Endothelial cell (in vitro differentiated cells): ENCODE results near the gene ADIPOR1.

DNA sequence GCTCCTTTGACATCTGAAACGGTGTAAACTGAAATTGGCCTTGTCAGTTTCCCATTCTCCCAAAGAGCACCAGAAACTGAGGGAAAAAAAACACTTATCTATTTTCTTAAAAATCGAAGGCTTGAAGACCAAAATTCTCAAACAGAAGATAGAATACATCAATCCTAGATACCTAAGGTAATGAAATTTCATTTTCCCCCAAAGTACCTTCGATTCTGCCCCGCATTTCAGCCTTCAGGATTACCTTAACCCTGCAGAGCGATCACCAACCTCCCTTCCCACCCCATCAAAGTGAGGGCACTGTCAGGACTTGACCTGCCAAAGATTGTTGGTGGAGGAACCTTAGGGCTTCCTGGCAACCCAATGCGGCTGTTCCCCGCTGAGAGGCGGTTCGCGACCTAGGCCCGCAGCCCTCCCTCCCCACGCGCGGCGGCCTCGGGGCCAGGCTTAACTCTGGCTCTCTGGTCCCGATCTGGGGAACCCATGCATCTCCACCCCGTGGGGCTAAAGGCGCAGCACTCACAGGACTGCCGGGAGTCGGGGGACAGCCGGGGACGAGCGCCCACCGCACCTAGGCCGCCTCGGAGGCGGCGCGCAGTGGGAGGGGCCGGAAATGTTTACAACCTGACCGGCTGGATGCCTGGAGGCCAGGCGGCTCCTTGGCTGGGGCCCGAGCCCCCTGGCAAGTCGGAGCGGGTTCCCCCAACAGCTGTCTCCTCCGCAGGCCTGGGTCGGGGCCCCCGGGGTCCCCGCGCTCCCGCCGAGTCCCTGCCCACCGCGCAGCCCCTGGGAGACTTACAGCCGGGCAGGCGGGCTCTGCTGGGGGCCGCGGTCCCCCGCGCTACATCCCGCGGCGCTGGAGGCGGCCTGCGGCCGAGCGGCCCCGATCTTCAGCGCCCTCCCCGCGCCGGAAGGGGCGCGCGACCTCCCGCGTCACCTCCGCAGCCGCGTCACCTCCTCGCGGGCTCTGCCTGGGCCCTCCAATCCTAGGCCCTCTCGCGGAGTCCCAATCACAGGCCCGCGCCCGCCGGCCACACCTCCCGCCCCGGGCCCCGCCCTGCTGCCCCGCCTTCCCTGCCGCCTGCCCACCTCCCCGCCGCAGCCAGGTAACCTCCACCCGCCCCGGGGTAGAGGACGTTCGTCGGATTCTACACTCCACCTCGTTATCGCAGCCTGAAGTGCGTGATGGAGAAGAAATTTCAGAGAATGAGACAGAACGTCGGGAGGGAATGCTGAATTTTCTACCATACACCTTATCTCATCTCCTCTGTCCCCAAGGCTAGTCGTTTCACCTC lies at the start of gene ADIPOR1:
TSS of gene ADIPOR1 (minus strand) at position 927 of the 1,295 bp plus-strand sequence.
- PRO-cap = bidirectional peak, plus-strand start at position 620 of the sequence, minus-strand start at position 599 of the sequence; bidirectional peak, plus-strand start at position 1,109 of the sequence, minus-strand start at position 895 of the sequence

DNA sequence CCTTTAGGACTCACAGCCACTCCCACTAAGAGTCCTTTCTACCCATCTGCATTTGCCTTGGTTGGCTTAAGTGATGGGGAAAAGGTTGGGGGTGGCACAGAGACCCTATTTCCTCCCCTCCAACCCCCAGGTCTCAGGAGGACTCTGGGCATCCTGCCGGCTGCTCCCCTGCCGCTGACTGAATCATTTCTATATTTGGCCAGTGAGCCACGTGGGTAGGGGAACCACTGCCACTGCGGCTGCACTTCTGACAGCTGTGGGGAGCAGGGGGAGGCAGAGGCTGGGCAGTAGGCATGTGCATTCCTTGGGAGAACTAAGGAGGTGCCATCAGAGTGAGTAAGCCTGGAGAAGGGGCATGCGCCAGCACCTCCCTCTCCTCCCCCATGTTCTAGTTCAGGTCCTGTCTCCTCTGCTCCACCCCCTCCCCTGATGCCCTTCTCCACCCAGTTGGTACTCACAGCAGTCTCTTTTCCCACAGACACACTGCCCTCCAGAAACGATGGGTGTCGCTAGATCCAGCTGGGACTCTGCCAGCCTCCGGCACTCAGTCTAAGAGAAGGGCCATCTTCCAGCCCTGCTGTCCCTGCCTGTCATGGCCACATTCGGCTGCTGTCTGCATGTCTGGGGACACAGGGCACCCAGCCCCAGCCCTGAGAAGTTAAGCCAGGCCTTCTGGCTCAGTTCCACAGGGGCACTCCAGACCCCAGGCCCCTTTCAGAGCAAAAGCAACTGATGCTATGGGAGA lies 12.0 kb downstream of the PPFIA4 start:
- PRO-cap = no peak

DNA sequence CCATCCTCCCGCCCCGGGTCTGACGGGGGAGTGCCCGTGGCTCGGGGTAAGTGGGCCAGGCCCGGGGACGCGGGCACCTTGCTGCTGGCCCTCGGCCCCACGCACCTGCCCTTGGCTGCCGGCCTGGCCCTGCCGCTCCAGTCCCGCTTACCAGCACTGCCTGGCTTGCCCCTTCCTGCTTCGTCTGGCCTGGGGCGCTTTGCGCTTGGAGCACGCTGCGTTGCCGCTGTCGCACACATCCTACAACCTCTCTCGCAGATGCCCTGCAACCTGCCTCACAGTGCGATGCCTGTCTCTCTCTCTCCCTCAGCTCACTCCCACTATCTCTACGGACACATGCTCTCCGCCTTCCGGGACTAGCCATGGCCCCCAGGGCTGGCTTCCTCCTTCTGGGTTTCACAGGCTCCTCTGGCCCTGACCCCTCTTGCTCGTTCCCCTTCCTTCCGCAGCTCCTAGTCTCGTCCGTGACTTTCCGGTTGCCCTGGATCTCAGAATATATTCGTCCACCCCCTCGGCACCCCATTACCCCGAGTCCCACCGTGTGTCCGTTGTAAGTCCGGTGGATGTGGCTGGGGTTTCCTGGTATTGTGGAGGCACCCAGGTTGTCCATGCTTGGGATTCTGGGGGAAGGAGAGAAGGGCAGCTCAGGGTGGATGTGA lies 9.7 kb downstream of the MYOG start:
- PRO-cap = bidirectional peak, plus-strand start at position 434 of the sequence, minus-strand start at position 254 of the sequence

DNA sequence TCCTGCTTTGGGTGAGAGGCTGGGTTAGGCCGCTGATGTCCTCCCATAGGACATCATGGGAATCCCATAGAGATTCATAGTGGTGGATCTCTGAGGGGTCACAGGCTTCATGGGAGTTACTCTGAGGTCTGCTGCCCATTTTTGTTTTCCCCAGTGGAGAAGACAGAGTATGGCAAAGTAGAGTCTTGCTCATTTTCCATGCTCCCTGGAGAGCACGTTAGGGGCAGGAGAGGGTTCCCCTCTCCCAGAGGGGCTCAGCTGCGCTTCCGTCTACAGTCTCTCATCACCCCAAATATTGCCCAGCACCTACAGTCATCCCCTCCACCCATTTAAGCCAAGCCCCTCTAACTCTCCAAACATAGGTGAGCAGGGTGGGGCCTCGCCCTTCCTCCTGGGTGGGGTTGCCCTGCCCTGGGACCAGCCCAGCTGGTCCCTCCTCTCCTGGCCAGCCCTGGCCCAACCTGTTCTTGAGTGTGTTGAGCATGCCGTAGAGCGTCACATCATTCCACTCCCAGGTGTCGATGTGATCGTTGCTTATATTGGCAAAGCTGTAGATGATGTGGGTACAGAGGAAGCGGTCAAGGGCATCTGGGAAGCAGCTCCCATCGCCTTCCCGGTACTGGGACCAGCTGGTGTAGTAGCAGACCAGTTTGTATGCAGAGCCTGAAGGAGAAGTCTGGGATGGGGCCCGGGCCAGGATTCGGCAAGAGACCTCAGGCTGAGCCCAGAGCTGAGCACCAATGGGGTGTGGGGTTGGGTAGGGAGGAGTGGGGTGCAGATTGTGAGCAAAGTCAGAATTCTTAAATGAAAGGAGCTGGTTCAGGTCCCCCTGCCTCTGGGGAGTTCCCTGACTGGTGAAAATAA lies 1.5 kb downstream of the CHI3L1 start:
- PRO-cap = no peak

GRCh38 chr1:203202365-203203040 lies 16.0 kb upstream of the CHI3L1 start:
- PRO-cap = no peak

DNA sequence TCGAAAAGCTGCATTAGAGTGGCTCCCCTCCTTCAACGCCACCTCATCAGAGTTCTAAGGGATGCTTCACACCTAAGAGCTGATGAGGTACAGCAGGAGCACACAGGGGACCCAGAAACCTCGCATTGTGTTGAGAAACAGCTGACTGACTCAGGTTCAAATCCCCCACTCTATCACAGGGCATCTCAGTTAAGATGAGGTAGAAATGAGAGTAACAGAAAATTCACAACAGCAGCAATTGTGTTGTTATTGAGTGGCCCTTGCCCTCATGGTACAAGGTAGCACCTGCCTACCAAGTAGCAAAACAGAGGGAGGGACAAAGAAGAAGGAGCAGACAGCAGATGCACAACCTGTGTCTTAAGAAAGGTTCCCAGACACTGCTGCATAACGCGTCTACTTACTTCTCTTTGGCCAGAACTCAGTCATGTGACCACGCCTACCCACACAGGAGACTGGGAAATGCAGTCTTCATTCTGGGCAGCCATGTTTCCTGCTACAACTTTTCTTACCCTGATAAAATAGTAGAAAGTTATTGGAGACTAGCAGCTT lies 34.5 kb upstream of the BTG2 start:
- PRO-cap = no peak

DNA sequence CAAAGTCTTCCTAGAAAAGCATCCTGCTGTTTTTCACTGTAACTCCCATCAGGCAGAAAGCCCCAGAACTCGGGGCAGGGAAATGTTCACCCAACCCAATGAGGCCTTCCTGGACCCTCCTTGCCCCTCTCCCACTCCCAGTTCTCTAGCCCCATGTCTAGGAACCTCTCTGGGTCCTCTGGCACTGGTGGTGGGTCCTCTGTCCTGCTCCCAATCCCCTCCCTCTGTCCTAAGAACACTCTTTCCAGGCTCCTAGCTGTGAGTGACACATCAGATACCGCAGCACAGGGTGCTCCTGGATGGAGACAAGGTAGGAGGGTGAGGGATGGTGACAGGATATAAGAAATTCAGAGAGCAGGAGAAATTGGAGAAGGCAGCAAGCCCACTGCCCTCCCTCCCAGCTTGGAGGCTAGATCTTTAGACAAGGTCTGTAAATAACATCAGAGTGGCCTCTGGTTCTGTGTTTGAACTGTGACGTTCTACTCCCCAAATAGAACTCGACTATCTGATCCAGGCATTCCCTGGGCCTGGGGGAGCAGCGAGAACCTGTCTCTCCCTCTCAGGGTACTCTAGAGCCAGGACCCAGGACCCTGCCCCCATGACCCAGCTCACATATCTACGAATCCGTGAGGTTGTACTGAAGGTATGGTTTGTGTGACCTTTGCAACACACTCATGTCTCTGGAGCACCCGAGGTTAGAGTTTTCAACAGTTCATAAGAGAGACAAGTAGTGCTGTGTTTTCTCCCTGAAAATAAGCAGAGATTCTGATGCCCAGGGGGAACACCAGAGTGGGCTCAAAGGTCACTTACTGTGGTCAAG lies 23.2 kb upstream of the BTG2 start:
- PRO-cap = no peak

DNA sequence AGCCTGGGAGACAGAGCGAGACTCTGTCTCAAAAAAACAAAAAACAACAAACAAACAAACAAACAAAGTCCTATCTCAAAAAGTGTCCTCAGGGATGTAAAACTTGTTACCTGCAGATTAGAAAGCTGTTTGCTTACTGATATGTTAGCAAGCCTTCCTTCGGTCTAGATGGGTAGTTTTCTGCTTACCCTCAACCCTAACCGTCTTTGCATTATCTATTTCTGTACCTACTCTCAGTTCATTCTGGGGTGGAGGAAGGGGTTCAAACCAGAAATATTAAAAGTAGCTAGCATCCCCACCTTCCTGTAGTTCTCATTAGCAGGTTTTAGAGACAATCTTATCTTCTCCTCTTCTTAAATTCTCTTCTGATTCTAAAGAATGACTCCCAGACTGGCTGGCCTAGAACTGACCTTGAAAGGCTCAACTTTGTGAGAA lies 5.3 kb upstream of the BTG2 start:
- PRO-cap = no peak

GRCh38 chr1:203306971-203307592 lies 1.8 kb downstream of the BTG2 start:
- PRO-cap = no peak

DNA sequence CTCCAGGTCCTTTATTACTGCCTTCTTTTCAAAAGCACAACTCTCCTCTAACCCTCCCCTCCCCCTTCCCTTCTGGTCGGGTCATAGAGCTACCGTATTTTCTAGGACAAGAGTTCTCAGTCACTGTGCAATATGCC lies 2.9 kb downstream of the BTG2 start:
- PRO-cap = no peak

DNA sequence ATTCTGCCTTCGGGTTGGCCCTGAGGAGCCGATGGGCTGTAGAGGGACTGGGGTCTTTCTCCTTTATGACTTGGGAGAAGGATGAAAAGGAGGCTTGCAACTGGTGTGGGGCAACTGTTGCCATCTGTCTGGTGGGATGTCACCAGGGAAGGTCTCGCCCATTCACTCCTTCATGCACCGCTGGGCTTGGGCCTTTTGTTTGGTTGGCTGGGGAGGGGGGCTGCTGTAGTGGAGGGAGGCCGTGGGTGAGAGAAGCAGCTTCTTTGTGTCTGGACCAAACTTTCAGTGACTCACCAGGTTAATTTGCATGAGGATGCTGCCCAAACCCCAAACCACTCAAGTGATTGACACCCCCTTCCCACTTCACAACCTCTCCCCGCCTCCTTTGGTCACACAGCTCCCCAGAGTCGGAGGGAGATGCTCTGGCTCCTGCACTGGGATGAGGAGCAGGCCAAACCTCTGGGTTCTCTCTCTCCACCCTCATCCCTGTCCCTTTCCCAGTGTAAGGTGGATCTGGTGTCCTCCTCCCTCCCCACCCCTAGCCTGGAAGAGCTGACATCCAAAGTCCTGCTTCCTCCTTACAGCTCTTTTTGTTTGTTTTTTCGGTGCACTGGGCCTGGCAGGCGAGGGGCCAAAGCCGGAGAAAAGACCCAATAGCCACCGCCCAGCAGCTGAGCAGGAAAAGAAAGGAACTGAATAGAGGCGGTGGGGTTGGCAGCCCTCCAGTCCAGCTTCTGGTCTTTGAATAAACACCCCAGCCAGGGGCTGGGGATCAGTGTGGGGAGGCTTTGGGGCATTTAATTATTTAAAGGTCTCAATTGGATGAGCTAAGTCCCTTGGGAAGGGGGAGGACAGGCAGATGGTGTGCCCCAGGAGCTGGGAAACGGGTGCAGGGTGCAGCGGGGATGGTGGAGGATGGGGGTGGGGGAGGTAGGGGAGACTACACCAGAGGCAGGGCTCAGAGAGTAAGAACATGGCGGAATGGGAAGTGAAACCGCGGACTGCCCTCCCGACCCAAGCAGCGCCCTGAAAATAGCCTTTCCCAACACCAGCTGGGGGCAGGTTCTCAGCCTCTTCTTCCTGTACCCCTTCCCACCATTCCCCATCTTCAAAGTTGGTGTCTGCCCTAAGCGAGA lies 20.0 kb downstream of the BTG2 start:
- PRO-cap = unidirectional peak, minus-strand start at position 171 of the sequence

DNA sequence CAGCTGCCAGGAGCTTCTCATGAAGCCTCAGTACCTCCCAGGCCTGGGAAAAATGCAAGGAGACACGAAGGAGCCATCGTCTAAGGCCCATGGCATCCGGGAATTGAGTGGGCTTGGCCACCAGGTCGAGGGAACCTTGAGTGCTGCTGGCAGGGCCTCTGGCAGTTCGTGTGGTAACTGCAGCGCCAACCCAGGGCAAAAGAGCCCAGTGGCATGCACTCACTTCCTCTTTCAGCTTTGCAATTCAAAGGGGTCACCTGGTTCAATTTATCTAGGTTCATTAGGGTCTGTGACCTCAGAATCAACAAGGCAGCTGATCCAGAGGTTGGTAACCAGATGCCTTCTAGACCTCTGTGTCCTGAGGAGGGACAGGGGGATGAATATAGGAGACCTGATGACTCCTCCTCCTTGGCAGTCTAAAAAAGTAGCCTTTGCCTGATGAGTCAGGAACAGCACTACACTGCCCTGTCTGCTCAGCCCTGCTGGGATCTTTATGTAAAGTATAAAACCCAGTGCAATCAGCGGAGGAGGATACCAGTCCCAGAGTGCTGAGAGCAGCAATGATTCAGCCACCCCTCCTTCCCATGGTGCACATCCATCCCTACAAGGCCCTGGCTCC lies 11.0 kb upstream of the FMOD start:
- PRO-cap = no peak

DNA sequence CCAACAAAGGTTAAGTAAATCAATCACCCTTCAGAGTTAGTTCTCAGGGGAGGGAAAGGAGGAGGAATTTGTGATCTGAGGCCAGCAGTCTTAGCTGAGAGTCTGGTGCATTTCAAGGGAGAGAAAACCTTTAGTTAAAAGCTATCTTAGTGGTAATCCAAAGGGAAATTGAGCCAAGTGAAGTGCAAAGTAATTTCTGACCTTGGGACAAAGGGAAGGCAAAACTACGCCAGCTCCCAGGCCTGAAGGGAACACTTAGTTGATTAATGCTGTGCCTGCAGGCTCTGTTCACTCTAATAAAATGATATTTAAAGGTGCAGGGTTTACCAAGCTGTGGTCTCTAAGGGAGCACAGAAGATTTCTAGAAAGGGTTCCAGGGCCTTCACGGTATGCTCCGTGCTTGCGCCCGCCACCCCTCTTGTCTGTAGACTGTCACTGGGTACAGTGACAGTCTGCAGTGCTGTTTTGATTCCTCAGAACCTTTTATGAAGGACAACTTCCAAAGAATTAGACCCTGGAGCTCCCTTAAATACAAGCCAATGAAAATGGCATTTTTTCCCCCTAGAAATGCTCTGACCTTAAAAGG lies 23.2 kb upstream of the FMOD start:
- PRO-cap = no peak

DNA sequence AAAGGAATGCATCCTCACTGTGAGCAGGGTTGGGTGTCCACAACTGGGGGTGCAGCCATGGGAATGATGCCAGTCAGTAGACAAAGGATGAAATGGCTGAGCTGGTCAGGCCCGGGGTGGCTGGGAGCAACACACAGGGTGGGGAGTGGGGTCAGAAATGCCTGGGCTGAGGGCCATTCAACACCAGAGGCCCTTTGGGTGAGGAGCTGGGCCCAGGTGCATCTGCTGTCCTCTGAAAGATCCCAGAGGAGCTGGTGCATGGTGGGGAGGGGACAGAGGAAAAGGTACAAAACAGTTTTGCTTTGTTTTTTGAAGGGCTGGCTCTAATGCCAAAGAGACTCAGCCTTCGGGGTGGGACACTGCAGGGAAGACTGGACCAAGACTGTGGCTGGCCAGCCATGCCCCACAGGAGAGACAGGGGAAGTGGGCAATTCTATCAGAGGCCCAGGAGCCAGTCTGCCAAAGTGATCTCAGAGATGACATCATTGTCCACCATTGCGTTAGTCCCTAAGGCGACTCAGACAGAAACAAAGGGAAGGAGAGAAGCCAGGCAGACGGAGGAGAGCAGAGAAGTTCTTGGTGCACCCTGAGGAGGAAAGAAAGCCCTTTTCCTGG lies 26.2 kb downstream of the OPTC start:
- PRO-cap = no peak

DNA sequence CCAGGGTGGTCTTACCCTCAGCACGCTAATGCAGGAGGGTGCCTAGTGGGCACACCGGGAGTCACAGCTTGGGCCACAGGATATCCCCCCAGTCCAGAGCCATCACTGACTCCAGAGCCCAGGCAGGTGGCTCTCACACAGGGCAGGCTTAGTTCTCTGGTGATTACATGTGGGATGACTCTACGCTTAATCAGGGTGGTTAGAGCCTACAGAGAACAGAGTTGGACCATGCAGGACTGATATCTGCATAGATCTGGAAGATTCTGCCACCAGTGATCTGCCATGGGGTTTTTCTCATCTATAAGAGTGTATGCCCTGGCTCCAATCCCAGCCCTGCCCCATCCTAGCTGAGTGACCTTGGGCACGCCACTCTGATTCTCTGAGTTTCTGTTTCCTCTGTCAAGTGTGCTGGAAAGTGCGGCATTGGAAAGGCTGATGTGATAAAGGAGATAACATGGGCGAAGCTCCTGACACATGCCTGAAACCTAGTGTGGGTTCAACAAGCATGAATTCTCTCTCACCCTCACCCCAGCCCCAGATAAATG lies 27.3 kb downstream of the OPTC start:
- PRO-cap = no peak

DNA sequence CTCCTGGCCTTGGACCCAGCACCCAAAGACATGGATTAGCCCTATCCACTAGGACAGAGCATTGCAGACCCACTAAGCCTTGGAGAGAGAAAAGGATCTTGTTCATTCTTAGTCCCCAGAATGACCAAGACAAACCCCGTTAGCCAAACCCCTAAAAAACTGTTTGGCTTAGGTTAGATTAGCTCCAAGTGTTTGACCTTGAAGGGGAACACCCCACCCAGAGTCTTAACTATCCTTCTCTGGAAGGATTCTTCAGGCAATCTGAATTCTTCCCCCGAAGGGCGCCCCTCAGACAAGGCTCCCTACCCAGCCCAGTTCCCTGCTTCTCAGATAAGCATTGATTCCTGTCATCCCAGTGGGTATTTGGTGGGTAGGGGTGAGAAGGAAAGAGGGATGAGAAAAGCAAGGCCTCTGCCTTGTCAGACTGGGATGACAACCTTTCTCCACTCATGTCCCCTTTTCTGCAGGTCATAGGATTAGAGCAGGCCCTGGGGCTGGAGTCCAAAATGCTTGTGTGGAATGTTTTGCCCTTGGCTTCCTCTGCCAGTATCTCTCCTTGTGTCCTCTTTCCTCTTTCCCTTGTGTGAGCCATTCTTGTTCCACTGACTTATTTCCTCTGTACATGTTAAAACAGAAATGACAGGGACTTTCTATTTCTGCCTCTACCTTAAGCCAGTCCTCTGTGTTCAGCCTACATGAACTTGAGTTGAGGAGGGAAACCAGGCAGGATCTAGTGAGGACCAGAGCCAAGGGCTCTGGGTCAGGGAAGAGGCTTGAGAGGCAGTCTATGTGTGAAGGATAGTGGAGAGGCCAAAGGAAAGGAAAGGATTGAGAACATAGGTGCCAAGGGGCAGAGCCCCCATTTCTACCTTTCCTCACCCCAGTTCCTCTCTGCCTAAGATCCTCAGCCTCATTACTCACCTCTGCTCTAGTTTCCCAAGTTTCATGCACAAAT lies 4.0 kb downstream of the ATP2B4 start:
- PRO-cap = no peak

DNA sequence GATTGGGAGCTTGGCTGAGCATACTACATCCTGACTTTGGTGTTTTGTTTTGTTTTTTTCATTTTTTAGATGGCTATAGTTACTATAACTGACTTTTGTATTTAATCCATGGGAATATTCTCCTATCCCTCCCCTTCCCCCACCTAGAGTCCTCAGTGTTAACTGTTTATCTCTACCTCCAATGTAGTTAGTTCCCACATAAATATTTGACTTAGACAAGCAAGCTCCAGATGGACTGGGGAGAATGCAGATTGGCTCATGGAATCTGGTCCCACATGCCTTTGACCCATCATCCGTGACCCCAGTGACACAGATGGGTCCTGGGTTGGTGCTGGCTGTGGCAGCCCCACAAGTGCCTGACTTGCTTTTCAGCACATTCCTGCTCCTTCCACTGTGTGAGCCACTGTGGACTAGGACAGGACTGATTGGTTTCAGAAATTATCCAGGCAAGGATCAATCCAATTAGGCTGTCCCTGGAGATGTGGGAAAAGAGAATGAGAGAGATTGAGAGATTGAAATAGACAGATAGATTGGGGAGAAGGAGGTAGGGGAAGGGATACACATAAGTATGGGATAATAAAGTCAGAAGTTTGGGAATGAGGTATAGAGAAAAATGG lies 41.8 kb downstream of the ATP2B4 start:
- PRO-cap = no peak

DNA sequence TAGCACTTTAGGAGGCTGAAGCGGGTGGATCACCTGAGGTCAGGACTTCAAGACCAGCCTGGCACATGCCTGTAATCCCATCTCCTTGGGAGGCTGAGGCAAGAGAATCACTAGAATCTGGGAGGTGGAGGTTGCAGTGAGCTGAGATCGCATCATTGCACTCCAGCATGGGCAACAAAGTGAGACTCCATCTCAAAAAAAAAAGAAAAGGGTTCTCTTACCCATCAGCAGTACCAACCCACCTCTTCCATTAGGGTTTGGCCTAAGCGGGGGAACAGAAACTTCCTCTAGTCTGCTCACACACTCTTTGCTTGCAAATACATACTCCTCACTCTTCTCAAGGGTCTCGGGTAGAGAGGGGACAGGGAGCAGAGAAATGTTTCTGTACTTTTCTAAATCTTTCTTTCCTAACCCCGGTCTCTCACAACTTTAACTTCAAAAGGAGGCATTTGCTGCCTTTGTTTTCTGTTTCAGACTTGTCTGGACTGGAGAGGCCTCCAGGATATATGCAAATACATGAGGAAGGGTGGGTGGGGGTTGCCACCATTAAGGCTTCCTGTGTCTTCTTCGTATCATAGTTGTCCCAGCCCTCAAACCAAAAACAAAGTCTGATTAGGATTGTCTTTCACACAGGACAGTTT lies 10.6 kb upstream of the LAX1 start:
- PRO-cap = no peak

DNA sequence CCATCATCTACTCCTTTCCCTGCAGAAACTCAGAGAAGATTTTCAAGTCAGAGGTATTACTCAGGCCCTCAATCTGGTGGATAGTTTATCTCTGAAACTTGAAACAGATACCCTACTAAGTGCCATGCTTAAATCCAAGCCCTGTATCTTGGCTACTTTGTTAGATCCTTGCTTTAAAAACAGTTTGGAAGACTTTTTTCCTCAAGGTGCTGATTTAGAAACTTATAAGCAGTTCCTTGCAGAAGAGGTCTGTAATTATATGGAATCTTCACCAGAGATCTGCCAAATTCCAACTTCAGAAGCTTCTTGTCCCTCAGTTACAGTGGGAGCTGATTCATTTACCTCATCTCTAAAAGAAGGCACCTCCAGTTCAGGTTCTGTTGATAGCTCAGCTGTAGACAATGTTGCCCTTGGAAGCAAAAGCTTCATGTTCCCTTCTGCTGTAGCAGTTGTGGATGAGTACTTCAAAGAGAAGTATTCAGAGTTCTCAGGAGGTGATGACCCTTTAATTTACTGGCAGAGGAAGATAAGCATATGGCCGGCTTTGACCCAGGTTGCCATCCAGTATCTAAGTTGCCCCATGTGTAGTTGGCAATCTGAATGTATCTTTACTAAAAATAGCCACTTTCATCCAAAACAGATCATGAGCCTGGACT lies 4.4 kb downstream of the ZBED6 start:
- PRO-cap = no peak

- PRO-cap = unidirectional peak, plus-strand start at chr1:203865563
Measured at GRCh38 chr1:203865410-203865728, 4.0 kb downstream of the SNRPE start.